Measurements from ENCODE around the gene ADAT2.

- RRBS, 2 experiments = no CpG with 5 or more reads among the region's 25 CpGs
Observed at GRCh38 chr6:139166821-139167324, 32.0 kb downstream of the HECA start.

- RRBS, 2 experiments = no CpG with 5 or more reads among the region's 14 CpGs
Observed at GRCh38 chr6:139262358-139263302, 29.2 kb downstream of the TXLNB start.

DNA sequence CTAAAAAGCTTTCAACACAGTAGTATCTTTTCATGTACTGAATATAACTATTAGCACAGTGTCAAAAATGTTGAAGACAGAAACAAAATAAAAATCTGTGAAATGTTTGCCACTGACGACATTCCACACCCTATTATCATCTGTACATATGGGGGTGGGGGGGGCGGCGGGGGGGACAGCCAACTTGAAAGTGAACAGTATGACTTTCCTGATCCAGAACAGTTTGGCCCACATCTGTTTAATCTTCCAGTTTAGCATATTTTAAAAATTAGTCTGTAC lies 2.2 kb downstream of the CITED2 start:
- RRBS, 2 experiments = no CpG with 5 or more reads among the region's 3 CpGs

DNA sequence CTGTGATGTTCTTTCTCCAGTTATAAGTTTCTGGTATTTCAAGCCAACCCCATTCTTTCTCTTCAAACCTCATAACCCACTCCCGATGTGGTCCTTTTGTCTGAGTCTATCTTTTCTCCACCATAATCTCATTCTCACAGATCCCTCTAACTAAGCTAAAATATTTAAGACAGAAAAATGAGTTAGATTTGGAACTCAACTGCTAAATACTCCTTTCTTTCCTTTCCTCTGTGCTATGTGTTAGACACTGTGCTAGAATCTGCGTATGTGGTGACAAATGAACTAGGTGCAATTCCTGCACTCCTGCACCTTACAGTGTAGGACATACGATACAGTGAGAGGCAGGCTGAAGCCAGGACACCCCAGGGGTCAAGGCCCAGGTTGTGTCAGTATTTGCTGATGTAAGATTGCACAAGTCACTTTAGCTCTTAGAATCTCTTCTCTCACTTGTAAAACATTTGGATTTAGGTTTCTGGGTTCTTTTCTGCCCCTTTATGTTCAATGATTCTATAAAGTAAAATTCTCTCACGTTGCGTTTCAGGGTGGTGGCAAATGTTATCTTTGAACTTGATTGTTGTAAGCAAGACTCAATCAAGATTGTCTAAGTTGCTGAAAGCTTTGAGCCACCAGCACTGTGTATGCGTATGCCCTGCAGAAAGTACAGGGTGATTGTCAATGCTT lies 105.8 kb upstream of the CITED2 start:
- RRBS, 2 experiments = no CpG with 5 or more reads among the region's 6 CpGs

- RRBS, 2 experiments = no CpG with 5 or more reads among the region's 4 CpGs
Observed at GRCh38 chr6:139587965-139588585, 213.6 kb upstream of the CITED2 start.

GRCh38 chr6:139603652-139604178 lies 229.3 kb upstream of the CITED2 start:
- RRBS, 2 experiments = no CpG with 5 or more reads among the region's 7 CpGs

DNA sequence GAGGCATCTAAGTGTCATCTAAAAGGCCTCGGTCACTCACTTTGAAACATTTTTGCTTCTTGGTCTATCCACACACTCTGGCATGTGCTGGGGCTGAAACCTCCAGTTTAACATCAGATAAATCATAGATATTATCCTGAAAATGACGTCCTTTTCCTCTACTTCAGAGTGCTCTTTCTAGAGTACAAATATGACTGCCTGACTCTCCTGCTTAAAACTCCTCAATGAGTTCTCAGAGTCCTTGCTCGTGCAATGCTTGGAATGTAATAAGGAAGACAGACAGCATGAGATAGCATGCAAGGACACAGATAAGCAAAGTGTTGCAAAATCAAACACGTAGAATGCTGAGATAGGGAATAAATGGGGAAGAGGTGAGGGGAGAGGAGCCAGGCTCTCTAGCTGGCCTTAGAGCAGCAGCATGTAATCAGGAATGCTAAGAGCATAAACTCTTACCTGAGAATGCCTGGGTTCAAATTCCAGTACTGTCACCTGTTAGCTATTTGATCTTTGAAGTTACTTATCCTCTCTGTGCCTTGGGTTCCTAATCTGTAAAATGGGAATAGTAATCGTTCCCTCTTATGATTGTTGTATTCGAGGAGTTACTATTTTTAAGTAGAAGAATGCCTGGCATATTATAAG lies 374.2 kb upstream of the CITED2 start:
- RRBS, 2 experiments = no CpG with 5 or more reads among the region's 6 CpGs

- RRBS, 2 experiments = no CpG with 5 or more reads among the region's 7 CpGs
Observed at GRCh38 chr6:139882073-139882645, 507.7 kb upstream of the CITED2 start.

DNA sequence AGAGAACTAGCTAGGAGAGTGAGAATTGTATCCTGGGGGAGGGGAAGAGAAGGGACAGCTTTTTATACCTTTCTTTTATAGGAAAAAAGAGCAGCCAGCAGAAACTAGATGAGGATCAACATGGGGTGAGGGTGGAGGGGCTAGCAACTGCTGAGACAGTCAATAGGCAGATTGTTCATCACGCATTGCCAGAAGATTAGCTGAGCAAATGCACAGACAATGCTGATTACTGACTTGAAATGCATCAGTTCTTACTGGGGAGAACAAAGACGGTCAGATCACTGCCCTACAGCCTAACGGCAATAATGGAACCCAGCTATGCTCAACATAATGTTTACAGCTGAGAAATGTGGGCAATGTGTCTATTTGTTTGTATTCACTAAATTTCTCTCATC lies 514.3 kb upstream of the CITED2 start:
- RRBS, 2 experiments = no CpG with 5 or more reads among the region's 3 CpGs

DNA sequence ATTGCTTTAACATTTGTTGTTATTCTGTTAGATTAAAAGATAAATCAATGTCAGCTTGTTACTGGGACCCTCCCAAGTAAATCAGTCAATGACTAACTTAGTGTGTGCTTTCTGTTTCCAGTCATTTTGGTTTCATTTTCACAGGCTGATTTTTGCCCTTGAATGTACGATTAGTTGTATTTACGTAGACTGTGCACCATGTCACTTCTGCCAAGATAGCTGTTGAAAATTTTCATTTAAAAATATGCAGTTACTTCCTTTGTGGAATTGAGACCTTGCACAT lies 944.7 kb upstream of the CITED2 start:
- RRBS, 2 experiments = no CpG with 5 or more reads among the region's 2 CpGs

DNA sequence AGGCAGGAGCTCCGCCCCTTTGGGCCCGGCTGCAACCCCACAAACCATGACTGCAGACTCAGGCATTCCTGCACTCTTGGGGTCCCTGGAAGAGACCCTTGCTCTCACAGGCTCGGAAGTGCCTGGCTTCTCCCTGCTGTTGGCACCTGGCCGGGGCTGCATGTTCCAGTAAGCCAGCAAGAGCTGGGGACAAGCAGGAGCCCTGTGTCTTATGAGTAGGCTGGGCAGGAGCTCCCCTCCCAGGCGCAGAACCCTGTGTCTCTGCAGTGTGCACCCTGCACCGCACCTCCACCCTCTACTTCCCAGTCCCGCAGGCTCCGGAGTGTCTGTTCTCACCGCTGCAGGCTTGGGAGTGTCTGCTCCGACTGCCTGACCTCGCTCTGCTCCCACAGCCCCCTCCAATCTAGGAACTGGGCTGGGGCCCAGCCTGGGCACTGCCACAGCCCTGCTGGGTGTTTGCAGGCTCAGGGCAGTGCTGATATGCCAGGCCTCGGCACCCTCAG lies 871.8 kb upstream of the GJE1 start:
- RRBS, 2 experiments = no CpG with 5 or more reads among the region's 12 CpGs

DNA sequence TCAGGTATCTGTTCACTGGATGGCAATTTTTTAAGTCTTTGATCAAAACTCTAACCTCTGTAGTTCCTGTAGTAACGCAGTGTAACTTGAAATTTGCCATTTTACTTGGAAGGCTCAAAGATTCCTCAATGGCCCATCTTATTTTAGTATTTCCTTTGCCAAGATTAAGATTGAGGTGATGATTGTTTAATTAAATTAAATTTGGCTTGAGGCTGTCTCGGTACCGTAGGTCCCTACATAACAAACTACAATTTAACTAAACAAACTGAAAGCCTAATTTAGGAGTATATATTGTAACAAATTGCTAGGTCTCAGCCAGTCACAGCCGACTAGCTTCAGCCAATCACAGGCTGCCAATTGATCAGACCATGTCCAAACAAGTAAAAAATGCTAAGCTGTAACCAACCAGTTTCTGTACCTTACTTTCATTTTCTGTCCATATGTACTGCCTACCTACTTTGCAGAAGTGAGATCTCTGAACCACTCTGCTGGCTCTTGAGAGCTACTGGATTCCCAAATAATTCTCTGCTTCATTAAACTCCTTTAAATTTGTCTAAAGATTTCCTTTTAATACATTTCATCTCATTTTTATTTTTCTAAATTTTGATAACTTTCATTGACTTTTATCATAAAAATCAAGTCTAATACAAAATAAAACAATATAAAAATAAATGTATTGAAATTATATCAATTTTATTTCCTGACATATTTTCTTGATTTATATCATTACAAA lies 648.0 kb upstream of the GJE1 start:
- RRBS, 2 experiments = no CpG with 5 or more reads among the region's 4 CpGs

DNA sequence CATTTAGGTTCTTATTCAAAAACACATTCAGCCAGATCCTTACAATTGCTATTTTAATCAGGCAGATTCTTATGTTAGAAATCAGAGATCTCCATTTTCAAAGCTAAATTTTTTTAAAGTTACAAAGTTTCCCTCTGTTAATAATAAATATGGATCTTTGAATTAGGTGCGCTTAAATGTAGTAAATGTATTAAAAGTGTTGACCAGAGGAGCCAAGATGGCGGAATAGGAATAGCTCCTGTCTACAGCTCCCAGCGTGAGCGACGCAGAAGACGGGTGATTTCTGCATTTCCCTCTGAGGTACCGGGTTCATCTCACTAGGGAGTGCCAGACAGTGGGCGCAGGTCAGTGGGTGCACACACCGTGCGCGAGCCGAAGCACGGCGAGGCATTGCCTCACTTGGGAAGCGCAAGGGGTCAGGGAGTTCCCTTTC lies 386.9 kb upstream of the GJE1 start:
- RRBS, 2 experiments = no CpG with 5 or more reads among the region's 15 CpGs

GRCh38 chr6:142376096-142376674 lies 74.4 kb downstream of the ADGRG6 start:
- RRBS, 2 experiments = no CpG with 5 or more reads among the region's 3 CpGs

GRCh38 chr6:142377077-142377716 lies 75.4 kb downstream of the ADGRG6 start:
- RRBS, 2 experiments = no CpG with 5 or more reads among the region's 11 CpGs

- RRBS, 2 experiments = no CpG with 5 or more reads among the region's 10 CpGs
Observed at GRCh38 chr6:142772724-142773182, 172.2 kb downstream of the HIVEP2 start.

- RRBS, 2 experiments = no CpG with 5 or more reads among the region's 3 CpGs
Observed at GRCh38 chr6:142850598-142851182, 94.3 kb downstream of the HIVEP2 start.

DNA sequence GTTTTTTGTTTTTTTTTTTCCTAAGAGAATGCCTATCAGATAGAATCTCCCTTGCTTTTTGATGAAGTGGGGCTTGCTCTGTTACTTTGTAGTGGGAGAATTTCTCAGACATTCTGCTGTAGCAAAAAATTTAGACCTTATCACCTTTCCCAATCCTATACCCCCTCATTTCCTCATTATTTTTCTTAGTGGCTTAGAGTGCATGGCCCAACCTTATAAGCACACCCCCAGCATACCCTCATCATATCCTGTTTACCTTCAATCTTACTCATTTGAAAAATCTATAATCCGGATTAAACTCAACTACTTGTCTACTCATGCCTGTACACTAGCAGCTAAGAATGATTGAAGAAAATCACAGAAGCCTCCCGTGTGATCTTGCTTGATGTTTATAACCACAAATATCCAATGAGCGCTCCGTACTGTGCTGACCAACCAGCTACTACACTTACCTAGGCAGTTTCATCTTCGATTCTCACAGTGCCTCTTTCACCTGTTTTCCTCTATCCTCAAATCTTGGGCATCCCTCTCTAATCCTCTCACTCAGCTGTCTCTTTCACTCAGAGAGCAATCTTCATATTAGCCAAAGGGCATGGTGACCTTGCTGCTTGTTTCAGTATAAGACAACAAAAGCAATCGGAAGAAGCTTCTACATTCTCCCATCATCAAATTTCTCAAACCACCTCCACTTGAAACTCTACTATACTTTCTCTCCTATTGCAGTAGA lies 36.6 kb downstream of the AIG1 start:
- RRBS, 2 experiments = no CpG with 5 or more reads among the region's 6 CpGs

GRCh38 chr6:143450004-143451022 lies at the start of gene ADAT2:
Gene ADAT2 (minus strand): TSS chr6:143450695.
- RRBS, 2 experiments = 1 to 3% methylated on average over 4 of the region's 60 CpGs

DNA sequence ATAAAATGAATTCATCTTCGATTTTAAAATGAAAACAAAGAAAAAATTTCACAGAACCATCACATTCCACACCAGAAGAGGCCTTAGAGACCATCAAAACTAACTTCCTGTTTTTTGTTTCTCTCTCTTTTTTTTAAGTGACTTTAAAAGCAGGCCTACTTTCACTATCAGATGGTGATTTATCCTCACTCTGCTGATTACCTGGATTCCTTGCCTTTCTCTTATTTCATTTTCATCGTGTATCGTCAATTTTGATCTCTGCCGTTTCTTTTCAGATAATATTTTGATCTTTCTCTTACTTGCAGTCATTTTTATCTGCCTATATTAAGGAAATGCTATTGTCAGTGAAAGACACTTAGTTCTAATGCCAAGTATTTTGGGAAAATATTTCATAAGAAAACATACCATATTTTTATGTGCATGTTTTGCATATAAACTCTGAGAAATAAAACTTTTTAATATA lies 17.0 kb upstream of the FUCA2 start:
- RRBS, 2 experiments = no CpG with 5 or more reads among the region's 4 CpGs

Data from bronchial epithelial cell (primary cell).